Frontal cortex (tissue), 2 donors: ENCODE data around the genes DAB2, C6 and OXCT1.

- RAMPAGE, long total RNA = no peak
These were observed 19.3 kb downstream of the FYB1 start for GRCh38 chr5:39199784-39200722.

DNA sequence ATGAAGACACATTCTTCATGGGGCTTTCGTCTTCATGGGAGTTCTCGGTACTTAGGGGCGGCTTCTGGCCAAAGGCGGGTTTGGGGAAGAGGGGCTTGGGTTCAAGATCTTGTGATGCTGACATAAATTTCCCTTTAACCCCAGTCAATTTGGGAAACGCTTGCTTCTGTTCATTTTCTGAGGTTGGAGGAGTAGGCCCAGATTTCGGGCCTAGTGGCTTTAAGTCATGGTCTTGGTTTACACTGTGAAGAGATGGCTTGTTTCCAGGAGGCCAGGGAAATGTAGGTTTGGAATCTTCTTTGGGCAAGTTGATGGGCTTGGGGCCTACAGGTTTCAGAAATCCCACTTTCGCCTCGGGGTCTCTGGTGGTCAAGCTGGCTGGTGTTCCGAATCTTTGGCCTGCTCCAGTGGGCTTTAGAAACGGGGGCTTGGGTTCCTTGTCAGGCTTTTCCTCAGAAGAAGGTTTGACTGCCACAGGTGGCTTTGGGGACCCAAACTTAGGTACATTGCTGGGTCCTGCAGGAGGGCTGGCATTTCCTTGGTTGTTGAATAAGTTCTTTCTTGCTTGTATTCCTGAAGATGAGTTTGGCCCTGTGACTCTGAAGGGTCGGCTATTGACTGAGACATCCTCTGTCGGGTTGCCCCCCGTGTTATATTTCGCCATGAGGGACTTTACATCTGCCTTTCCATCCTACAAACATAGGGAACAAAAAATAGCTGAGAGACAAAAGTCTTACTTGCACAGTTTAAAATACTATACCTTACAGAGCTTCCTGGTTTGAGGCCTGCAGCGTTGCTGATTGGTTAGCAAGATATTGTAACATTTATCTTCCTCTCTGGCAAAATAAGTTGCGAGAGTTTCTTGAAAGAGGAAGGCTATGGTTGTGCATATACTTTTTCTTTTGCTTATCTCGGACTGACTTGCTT is 16.8 kb downstream of the FYB1 start:
- RAMPAGE, long total RNA = no peak

GRCh38 chr5:39209600-39210541 is 9.5 kb downstream of the FYB1 start:
- RAMPAGE, long total RNA = no peak

GRCh38 chr5:39420773-39421384 is 3.9 kb downstream of the DAB2 start:
- RAMPAGE, long total RNA = no peak

DNA sequence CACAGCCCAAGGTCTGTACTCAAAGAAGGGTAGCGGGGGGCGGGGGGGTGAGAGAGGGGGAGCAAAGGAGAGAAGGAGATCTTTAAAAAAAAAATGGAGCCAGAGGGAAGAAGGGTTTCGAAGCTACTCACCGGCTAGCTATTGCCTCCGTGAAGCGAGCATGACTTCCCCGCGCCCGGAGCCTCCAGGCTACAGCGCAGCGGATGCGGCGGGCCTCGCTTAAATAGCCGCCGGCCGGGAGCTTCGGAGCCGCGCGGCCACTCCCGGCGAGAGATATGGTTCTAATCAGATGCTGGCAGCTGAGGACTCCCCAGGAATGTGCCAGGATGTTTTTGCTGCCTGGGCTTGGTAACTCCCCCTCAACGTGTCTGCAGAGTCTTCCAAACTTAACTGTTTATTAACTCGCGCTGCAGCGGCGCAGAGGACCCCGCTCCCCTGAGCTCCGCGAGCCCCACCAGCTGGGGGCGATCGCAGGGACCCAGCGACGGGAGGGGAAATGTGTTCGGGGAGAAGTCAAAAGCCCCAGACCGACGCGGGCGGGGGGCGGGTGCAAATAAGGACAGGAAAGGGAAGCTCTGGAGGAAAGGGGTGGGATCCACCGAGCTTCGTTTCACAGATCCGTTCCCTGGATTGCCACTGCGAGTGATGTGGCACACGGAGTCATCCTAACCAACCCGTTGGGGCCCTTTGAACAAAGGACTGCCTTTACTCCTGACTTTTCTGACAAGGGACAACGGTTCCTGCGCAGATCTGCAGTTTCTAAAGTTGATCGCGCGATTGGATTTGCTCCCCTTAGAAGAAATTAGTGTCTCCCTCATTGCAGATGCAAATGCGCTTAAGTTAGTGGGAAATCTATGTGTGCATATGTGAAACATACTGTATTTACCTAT is at the start of gene DAB2:
Gene DAB2 (minus strand): TSS at position 308 of the 890 bp plus-strand sequence.
- RAMPAGE, long total RNA = no peak

DNA sequence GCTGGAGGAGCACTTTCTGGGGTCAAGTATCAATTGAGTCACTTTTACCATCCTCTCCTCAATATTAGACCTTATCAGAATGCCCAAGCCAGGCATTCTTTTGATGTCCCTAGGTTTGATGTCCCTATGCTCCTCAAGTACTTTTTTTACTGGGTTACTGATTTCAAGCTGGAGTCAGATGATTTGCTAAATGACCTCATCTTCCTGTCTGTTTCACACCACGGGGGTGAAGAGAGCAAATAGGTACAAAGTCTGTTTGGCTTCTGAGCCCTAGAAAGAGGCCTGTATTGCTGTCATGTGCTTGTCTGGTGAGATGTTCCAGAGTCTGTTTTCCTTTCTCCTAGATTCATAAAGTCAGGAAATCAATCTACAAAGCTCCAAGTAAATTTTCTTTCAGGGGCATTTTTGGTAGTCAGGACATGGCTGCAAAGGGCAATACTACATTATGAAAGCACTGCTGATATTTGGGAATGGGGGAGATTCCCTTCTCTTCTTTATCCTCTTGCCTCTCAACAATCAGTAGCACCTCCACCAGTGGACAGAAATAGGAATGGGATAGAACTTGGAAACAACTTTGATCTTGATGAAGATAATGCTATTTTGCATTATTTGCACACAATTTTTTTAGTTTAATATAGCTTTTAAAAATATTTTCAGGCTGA is 12.8 kb upstream of the DAB2 start:
- RAMPAGE, long total RNA = no peak

GRCh38 chr5:39461015-39461372 is 36.2 kb upstream of the DAB2 start:
- RAMPAGE, long total RNA = no peak

DNA sequence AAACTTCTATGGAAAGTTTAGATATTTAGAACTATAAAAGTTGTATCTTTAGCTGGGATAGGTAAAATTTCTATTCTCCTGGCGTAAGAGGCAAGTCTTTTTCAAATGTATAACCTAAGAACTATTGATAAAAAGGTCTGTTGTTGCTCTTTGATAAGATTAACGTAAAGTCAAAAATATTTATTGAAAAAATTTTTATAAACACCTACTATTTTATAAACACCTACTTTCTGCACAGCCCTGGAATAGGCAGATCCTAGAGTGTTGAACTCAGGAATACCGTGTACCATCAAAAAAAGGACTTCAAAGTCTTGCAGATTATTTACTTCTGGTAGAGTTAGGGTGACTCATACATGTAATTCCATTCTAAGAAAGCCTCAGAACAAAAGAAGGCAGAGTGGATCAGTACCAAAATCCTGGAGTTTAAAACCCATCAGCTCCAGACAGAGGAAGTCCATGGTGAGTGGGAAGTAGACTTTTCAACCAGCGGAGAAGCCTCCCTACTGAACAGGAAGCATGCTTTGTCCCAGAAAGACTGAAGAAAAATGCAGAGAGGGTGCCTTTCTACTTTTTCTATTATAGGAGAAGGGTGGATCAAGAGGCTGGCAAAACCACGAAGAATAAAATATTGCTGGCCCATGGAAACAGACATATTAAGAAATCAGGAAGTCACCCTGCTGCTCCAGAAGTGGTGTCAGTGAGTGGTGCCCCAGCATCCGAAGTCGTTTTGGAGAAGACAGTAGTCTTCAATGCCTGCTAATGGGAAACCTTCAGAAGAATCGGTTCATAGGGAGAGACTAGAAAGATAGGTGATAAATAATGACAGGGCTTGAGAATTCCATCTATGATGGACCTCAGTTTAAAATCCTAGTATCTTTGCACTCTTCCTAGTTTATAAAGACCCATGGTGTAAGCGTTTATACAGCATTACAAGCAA is 45.1 kb upstream of the DAB2 start:
- RAMPAGE, long total RNA = no peak

GRCh38 chr5:39624400-39624956 is 199.7 kb upstream of the DAB2 start:
- RAMPAGE, long total RNA = no peak

- RAMPAGE, long total RNA = no peak
These were observed 56.2 kb upstream of the PTGER4 start for GRCh38 chr5:40623549-40623865.

GRCh38 chr5:40672203-40672853 is 7.4 kb upstream of the PTGER4 start:
- RAMPAGE, long total RNA = no peak

DNA sequence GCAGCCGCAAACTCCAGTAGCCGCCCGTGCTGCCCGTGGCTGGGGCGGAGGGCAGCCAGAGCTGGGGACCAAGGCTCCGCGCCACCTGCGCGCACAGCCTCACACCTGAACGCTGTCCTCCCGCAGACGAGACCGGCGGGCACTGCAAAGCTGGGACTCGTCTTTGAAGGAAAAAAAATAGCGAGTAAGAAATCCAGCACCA is 231 bp downstream of the PTGER4 start:
- RAMPAGE, long total RNA = no peak

DNA sequence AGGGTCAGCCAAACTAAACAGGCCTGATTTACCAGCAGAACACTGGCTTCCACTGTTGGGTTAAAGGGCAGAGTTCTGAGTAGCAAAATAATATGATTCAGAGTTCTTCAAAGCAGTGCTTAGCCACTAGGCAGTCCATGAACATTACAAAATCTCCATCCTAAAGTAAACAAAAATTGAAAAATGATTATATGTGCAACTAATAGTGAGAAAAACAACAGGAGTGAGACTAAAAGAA is 79.7 kb downstream of the MROH2B start:
- RAMPAGE, long total RNA = no peak

DNA sequence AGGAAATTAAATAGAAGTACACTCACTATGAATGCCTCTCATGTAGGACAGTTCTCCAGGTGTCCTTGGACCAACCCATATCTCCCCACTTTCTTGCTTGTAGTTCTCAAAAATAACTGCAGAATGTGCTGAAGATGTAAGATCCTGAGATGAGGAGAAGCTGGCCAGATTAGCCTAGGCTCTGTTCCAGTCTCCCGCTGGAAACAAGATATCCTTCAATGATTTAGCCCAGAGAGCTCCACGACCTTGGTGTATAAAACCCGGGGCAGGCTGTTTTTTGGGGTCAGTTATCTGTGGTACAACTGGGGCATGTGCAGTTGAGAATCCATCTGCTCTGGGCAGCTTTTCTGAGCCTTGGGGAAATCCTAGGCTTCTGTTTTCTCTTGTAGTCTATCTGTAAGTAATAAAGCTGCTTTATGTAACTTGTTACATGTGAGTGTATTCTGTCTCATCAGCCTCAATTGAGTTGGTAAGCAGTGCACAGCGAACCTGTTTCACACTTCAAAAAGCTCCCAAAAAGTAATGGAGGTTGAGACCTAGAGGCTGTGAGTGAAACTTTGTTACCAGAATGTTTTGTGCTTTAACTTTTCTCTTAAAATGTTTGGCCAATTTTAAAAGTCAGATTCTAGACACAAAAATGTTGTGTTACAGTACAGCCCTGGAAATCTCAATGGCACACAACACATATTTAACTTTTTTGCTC is 24.7 kb upstream of the MROH2B start:
- RAMPAGE, long total RNA = no peak

DNA sequence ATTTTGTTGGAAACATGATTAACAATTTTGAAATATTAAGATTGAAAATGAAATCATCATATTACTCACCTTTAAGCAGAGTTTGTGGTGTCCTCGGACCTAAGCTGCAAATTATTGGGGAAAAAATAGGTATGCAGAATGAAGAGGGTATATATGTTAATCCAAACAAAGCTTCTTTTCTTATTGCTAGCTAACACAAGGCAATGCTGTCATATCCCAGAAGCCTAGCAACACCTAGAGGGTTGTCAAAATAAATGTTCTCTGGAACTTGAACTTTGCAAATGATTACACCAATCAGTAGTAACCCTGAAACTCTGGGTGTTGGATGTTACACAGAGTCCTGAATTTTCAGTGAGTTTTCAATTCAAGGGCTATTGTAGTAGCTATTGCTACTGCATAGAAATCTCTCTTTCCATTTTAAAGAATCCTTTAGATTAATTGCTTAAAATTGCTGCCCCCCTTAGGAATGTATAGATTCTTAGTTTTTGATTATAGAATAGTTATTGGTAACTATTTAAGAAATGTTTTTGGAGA is at the start of gene C6:
Gene C6 (minus strand): TSS at position 226 of the 534 bp plus-strand sequence.
- RAMPAGE, long total RNA = no peak

GRCh38 chr5:41418518-41419163 is 91.8 kb downstream of the PLCXD3 start:
- RAMPAGE, long total RNA = no peak

- RAMPAGE, long total RNA = no peak
These were observed 47.0 kb downstream of the OXCT1 start for GRCh38 chr5:41822938-41823864.

- RAMPAGE, long total RNA = no peak
These were observed 34.6 kb downstream of the OXCT1 start for GRCh38 chr5:41835639-41836066.

- RAMPAGE, long total RNA = no peak
These were observed 1.1 kb downstream of the OXCT1 start for GRCh38 chr5:41869081-41869541.

GRCh38 chr5:41870237-41870849 is at the start of gene OXCT1:
TSS of gene OXCT1 (minus strand) at chr5:41870425.
- RAMPAGE, long total RNA = no peak